HT-29 (cell line): ENCODE measurements around a stretch of chr14.

- RAMPAGE, long total RNA, result no peak
Measured at GRCh38 chr14:20326239-20326751, 6.8 kb downstream of the CCNB1IP1 start.

DNA sequence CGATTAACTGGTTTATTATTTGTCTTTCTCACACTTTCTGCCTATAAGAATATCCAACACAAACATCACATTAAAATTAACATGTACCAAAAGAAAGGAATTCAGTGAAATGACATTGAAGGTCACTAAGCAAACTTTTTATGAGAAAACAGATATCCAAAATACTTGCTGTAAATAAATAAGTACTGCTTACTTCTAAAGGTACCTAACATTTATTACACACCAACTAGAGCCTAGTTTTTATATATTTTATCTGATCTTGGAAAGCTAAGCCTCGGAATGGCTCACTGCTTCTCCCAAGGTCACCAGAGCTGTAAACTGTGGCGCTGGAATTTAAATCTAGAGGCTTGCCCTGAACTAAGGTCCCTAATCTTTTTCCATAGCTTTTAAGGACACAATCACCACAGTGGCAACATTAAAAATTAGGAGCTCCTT is 793 bp downstream of the CCNB1IP1 start:
- RAMPAGE, long total RNA, result no peak

DNA sequence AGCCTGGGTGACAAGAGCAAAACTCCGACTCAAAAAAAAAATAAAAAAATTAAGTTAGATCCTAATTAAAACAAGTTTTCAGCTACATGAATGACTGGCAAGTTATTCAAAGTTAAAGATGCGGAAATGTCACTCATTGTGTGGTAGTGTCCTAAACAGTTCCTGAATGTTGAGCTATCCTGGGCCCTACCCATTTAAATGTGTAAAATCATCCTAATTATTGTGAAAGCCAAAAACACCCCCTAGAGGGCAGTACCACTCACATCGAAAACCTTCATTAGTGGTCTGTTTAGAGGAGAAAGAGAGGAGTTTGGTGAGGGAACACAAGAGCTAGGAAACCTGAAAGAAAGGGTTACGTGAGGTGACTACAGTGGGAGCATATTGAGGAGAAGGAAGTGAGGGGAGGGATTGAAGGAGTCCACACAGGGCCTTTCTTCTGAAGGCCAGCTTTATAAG is 2.4 kb upstream of the TEP1 start:
- RAMPAGE, long total RNA, result no peak

- RAMPAGE, long total RNA, result no peak
Measured at GRCh38 chr14:20416155-20416718, 2.9 kb upstream of the TEP1 start.

DNA sequence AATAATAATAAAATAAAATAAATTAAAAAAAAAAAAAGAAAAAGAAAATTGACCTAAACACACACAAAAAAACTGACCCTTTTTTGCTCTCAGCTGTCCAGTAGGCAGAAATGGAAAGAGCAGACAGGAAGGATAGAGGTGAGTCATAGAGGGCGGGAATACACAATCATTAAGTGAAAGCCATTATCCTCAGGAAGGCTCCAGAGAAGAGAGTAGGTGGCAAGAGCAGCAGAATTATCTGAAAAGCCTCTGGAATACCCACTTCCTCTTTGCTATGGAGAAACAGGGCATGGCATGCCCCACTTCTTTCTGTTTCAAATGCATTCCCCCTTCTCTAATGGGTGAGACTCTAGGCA is 8.8 kb downstream of the KLHL33 start:
- RAMPAGE, long total RNA, result no peak

DNA sequence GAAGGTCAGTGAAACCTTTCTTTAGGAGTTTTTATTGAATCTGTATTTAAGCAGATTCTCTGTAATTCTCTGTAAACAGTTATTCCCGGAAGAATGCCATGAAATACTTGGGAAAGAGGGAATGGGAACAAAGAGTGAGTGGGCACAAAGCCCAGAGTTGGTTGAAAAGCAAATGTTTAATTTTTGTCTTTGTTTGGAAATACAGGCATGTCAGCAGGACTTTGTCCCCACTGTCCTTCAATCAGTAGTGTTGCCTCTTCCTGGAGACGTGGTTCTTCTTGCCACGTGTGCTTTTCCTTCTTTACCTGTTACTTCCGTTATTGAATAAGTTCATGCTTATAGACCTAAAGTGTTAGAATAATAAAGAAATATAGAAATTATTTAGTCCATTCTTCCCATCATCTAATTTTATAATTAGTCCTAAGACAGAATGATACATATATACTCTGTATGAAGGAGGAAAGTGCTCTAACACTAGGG is 2.1 kb upstream of the ANG start:
- RAMPAGE, long total RNA, result no peak

- RAMPAGE, long total RNA, result no peak
Measured at GRCh38 chr14:20720732-20721223, 24.9 kb upstream of the EDDM3A start.

DNA sequence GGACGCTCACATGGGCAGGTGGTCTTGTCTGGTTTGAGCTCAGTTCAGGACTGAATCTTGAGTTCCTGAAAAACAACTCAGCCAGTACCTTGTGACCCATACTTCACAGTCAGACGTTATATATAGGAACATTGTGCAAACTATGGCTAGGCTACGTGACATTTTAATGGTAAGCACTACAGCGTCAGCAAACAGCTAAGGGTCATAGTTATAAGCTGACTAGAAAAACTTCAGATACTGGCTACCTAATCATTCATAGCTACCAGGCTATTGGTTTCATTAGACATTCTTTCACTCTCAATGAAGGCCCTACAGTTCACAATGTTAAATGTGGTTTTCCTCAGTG is 14.8 kb upstream of the EDDM3A start:
- RAMPAGE, long total RNA, result no peak

DNA sequence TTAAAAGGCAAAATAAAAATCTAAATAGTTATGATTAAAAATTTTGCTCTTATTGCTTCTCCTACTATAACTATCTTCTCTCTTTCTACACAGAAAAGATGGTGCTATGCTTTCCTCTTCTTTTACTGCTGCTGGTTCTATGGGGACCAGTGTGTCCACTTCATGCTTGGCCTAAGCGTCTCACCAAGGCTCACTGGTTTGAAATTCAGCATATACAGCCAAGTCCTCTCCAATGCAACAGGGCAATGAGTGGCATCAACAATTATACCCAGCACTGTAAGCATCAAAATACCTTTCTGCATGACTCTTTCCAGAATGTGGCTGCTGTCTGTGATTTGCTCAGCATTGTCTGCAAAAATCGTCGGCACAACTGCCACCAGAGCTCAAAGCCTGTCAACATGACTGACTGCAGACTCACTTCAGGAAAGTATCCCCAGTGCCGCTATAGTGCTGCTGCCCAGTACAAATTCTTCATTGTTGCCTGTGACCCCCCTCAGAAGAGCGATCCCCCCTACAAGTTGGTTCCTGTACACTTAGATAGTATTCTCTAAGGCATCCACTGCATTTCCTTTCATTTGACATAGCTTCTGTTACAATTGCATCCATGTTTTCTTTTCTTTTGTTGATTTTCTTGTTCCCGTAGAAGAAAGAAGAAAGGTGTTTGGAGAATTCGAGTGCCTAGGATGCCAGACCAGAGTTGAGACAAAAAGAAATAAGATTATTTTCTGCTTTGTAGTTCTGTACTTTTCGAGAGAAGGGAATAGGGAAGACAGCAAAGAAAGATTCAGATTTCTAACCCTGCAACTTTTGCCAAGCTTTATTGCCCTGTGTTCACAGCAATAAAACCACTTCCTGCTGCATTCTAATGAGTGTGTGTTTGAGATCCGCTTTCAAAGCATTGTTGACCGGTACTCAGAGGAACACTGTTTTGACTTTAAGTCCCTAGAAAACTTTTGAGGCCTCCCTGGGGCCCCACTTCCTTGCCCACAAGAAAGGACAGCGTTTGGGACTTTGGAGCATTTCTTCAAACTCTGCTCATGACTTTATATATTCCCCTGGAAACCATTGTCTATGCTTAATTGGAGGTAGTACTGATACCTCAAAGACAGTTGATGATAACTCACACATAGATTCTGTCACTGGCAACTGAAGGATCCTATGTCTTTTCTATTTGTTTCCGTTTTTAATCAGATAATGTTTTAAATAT is 937 bp downstream of the RNASE6 start:
- RAMPAGE, long total RNA, result no peak

DNA sequence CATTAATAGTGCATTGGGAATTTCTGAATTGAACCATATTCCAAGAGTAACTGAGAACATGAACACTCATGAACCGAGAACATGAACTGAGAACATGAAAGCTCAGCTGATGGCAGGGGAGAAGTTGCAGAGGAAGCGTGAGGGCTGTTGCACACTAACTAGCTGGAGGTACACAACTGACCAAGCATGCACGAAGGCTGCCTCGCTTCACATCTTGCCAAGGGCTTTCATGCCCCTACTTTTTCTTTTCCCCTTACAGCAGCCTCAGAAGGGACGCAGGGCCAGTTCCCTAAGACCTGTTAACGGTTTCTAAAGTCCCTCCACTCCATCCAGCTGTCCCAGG is 4.3 kb downstream of the RNASE1 start:
- RAMPAGE, long total RNA, result no peak

GRCh38 chr14:20848599-20849375 is 42.4 kb upstream of the RNASE3 start:
- RAMPAGE, long total RNA, result no peak

- RAMPAGE, long total RNA, result no peak
Measured at GRCh38 chr14:21026451-21026742, 1.5 kb upstream of the NDRG2 start.

- RAMPAGE, long total RNA, result no peak
Measured at GRCh38 chr14:21056573-21056907, 1.1 kb upstream of the RNASE8 start.

- RAMPAGE, long total RNA, result no peak
Measured at GRCh38 chr14:21076494-21076914, 6.4 kb downstream of the ARHGEF40 start.

- RAMPAGE, long total RNA, result no peak
Measured at GRCh38 chr14:21085059-21085932, 13.2 kb downstream of the ZNF219 start.

DNA sequence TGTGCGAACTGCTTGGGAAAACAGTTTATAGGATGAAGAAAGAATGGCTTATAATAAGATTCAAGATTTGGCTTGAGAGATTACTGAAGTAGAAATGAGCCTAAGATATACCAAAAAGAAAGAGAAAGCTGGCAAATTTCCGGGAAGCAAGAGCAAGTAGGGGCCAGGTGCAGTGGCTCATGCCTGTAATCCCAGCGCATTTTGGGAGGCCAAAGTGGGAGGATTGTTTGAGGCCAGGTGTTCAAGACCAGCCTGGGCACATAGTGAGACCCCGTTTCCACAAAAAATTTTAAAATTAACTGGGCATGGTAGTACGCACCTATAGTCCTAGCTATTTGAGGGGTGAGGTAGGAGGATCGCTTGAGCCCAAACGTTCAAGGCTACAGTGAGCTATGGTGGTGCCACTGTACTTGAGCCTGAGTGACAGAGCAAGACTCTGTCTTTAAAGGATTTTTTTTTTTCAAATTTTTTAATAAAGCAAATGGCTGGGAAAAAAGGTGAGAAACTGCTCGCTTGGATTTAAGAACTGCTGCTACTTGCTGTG is 12.4 kb downstream of the ZNF219 start:
- RAMPAGE, long total RNA, result no peak

- RAMPAGE, long total RNA, result no peak
Measured at GRCh38 chr14:21210768-21212000, 55.3 kb upstream of the OR5AU1 start.

- RAMPAGE, long total RNA, result no peak
Measured at GRCh38 chr14:21239833-21240487, 29.3 kb downstream of the HNRNPC start.

GRCh38 chr14:21254820-21255322 is 14.4 kb downstream of the HNRNPC start:
- RAMPAGE, long total RNA, result no peak

- RAMPAGE, long total RNA, result no peak
Measured at GRCh38 chr14:21401877-21402158, 18.0 kb upstream of the SUPT16H start.